ENCODE measurements around a stretch of chr3.

GRCh38 chr3:11590988-11591935, 52.5 kb downstream of the VGLL4 start:
- PRO-cap, result no peak

GRCh38 chr3:11613079-11613680, 30.5 kb downstream of the VGLL4 start:
- PRO-cap, result unidirectional peak, plus-strand start at chr3:11613287

DNA sequence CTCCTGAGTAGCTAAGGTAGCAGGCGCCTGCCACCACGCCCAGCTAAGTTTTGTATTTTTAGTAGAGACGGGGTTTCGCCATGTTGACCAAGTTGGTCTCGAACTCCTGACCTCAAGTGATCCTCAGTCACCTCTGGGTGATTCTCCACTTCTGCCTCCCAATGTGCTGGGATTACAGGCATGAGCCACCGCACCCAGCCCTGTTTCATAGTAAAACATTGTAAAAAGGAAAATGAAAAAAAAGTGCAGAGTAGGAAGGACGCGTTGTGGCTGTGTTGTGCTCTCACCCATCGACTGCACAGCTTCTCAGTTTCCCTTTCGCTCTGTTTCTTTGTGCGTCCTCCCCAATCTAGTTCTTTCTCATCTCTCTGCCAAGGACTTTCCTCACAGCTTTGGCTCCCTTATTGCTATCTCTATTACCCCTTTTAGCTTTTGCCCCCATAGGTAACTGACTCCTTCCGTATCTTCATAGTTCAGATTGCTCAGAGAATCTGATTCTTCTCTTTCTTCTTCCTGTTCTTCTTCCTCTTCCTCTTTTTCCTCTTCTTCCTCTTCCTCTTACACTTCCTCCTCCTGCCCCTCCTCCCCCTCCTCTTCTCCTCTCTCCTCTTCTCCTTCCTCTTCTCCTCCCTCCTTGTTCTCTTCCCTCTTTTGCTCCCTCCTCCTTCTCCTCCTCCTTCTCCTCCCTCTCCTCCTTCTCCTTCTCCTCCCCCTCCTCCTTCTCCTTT, 81.0 kb upstream of the VGLL4 start:
- PRO-cap, result bidirectional peak, plus-strand start at position 352 of the sequence, minus-strand start at position 298 of the sequence

DNA sequence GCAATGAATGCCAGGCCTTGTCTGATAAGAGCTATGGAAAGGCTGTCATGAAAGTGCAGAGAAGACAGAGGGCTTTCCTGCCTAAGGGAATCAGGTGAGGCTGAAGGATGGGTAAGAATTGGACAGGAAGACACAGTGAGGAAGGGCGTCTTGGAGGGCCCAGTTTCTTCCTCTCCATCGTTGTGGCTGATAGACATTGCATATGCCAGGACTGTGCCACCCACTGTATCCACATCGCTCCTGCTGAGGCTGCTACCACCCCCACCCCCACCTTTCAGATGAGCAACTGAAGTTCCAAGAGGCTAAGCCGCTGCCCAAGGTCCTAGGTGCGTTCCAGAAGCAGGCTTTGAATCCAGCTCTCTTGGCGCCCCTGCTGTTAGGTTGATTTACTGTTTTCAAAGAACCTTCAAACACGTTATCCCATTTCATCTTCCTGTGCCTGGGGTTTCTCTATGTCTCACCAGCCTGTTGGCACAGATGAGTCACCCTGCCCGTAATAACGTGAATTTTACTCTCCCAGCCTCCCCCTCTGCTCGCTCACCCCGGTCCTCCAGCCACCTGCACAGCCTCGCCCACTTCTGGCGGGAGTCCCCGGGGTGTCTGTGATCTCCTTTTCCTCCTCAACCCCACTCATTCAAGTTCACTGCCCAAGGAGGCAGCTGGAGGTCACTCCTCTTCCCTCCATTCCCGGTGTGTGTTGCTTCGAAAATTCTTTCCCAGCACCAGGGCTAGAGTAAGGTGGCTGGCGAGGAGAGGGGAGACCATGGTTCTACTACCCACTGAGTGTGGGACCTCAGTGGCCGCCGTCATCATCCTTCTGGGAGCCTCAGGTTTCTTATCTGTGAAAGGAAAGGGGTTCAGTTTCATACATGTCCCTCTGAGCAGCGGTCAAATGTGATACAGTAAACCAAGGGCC, 13.0 kb upstream of the TSEN2 start:
- PRO-cap, result no peak

GRCh38 chr3:12560415-12561361, 3.8 kb downstream of the MKRN2 start:
- PRO-cap, result no peak

- PRO-cap, result no peak
Measured at GRCh38 chr3:12719917-12720490, 39.1 kb downstream of the TMEM40 start.

- PRO-cap, result no peak
Measured at GRCh38 chr3:12753428-12753994, 5.5 kb downstream of the TMEM40 start.

- PRO-cap, result no peak
Measured at GRCh38 chr3:12798450-12799072, 2.1 kb downstream of the CAND2 start.

DNA sequence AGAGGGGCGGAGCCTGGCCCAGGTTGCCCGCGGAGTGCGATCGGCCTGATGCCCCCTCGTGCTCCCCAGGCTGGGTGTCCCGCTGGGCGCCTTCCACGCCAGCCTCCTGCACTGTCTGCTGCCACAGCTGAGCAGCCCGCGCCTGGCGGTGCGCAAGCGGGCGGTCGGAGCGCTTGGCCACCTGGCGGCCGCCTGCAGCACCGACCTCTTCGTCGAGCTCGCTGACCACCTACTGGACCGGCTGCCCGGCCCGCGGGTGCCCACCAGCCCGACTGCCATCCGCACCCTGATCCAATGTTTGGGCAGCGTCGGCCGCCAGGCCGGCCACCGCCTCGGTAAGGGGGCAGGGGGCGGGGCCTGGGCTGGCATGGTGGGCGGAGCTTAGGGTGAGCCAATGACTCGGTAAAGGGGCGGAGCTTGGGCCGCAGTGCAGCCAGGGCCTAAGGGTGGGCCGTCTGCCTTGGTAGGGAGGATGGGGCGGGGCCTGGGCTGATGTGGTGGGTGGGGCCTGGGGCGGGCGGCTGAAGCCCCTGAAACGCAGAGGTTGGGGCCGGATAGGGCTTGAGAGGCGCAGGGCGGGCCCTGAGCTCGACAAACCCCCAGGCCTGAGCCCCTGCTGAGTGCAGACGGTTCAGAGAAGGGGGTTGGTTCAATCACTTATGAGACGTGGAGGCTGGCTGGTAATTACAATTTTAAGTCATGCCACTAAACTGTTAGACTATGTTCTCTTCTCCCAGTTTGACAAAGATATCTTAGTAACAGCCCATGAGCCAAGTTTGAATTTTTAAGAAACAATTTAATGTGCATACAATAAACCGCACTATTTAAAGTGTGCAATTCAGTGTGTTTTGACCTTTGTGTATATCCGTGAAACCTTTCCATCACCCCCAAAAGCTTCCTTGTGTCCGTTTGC, 13.8 kb downstream of the CAND2 start:
- PRO-cap, result bidirectional peak, plus-strand start at position 540 of the sequence, minus-strand start at position 300 of the sequence

DNA sequence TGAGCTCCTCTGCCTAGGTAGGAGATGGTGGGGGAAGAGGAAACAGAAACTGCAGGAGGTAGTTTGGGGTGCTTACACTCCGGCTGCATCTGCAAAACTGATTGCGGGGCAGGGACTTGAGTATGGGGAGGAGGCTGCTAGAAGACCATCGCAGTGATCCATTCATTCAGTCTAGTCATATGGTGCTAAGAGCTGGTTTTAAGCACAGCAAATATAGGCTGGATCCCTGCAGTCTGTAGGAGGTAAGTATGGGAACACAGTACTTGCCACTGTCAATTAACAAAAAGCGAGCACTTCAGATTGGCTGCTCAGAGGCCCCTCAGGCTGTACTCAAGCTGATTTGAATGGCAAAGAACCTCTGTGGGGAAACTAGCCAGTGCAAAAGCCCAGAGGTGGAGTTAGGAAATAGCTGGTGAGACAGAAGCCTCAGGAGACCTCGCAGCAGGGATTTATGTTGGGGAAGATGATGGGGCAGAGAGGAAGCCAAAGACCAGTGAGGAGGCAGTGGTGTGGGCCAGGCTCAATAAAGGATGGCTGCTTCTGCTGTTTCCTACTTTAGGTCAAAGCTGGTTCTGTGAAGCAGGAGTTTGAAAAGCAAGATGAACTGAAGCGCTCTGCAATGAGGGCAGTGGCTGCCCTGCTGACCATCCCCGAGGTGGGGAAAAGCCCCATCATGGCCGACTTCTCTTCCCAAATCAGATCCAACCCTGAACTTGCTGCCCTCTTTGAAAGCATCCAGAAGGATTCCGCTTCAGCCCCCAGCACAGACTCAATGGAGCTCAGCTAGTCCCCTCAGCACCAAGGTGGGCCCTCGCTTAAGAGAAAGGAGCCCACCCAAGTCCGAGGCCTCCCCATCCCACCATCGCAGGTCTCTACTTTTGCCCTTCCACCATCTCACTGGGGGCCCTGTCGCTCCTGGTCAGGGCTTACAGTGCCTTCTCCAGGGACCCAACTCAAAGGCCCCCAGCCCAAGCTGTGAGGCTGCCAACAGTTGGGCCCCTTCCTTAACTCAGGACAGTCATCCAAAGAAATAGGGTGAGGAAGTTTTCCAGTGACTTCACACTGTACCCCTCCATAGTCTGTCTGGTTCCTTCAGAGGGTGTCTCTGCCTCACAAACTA, 7.8 kb downstream of the RPL32 start:
- PRO-cap, result no peak

GRCh38 chr3:12881791-12882295, 40.5 kb upstream of the RPL32 start:
- PRO-cap, result no peak

GRCh38 chr3:12895937-12896524, 54.7 kb upstream of the RPL32 start:
- PRO-cap, result no peak

DNA sequence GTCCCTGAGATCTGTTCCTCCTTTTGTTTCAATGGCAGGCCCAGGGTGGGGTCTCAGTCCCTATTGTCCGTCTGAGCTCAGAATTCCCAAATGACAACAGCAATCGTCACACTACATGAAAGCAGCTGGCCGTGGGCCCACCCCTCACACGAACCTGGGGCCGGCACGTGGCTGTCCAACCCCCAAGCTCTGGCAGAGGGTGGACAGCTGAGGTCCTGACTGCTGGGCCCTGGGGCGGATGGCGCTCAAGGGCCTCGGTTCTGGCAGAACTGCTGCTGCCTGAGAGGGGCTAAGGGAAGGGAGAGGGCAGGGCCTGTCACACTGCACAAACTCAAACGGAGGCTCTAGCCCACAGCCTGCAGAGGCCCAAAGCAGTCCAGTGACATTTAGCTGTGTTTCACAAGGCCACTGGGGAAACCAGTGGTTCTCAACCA, 65.2 kb upstream of the RPL32 start:
- PRO-cap, result no peak

DNA sequence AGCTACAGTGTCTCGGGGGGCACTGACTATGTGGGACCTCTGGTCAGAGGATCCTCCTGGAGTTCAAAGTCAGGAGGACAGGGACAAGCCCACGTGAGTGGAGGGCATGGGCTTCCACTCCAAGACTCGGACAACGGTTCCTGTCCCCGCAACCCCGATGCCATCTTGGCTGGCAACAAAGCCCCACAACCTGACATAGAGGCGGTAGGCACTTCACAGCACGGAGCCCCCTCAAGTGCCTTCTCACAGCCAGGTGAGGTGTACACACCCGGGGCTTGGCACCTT, 70.3 kb upstream of the RPL32 start:
- PRO-cap, result no peak

DNA sequence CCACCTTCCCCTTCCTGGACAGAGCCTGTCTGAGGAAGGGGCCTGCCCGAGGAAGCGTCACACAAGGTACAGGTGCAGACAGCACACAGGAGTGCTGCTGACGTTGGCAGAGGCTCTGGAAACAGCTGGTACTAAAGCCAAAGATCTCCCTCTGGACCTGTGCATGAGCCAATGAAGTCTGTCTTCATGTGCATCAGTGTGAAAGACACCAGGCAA, 71.6 kb upstream of the RPL32 start:
- PRO-cap, result no peak

GRCh38 chr3:12938206-12938916, 97.0 kb upstream of the RPL32 start:
- PRO-cap, result no peak

DNA sequence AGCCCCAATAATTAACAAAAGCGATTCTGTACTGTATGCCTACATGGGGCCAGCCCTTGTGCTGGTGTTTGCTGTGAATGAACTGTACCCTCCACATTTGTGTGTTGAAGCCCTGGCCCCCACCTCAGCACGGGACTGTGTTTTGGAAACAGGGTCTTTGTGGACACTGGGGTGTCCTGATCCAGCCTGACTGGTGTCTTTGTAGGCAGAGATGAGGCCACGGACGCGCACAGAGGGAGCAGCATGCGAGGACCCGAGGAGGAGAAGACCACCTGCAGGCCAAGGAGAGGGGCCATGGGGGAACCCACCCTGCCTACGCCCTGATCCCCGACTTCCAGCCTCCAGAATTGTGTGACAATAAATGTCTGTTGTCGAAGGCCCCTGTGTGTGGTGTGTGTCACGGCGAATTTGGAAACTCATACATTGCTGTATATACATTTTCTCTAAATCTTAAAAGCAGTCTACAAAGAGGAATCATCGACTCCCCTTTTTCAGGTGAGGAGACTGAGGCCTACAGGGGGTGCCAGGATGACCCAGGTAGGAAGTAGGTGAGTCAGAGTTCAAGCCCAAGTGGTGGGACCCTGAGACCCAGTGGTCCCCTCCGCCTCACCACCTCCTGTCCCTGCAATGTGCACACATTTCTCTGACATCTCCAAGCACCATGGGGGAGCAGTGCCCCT, 101.4 kb upstream of the RPL32 start:
- PRO-cap, result no peak

GRCh38 chr3:12964124-12965125, 108.8 kb downstream of the IQSEC1 start:
- PRO-cap, result no peak

GRCh38 chr3:12992404-12992983, 80.7 kb downstream of the IQSEC1 start:
- PRO-cap, result no peak

DNA sequence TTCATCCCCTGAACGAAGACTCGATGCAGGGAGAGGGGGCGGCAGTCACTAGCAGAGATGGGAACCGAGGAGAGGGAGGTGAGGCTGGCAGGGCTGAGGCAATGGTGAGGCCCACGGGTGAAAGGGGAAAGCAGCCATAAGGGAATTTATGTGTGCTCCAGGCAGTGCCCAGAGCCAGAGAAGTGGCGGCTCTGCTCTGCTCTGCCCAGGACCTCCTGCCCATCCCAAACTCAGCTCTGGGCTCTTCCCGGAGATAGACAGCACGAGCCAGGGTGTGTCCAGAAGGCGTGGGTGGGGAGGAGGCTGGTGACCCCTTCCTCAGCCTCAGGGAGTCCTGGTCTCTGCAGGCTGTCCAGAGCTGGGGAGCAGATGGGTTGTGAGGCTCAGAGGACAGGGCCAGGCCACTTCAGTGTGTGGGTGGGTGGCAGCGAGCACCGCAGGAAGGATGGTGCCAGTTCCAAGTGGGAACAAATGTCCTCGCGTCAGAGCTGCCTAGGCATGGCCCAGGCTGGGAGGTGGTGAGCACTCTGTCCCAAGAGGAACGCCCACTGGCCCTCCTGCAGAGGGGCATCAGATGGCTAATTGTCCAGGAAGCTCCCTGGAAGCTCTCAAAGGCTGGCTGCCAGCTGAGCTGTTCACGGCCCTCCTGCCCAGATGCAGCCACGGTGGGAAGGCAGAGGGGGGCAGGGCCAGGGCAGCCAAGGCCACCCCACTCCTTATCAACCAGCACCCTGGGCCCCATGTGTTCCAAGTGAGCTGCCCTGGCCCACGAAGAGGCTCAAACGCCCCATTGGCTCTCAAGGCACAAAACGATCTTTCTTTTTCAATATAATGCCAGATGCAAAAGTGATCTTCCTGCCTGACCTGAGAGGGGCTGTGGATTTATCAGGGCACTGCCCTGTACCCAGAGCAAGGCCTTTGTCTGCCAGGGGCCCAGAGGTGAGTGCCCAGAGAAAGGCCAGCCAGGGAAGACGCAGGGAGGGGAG, 55.3 kb downstream of the IQSEC1 start:
- PRO-cap, result no peak